Measurements from ENCODE around the gene SLC47A1.

DNA sequence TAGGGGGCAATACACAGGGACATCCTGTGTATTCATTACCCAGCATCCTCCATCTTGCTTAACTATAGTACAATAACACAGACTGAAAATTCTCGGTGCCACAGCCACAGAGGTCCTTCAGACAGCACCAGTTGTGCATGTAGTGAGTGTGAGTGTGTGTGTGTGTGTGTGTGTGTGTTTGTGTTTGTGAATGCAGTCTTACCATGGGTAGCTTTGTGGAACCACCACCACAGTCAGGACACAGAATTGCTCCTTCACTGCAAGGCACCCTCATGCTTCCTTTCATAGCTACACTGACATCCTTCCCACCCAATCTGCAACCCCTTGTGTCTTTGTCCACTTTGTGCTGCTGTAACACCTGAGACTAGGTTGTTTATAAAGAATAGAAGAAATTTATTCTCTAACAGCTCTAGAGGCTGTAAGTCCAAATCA is 25.3 kb upstream of the SLC5A10 start:
- RRBS: no CpG with 5 or more reads among the region's 1 CpG

DNA sequence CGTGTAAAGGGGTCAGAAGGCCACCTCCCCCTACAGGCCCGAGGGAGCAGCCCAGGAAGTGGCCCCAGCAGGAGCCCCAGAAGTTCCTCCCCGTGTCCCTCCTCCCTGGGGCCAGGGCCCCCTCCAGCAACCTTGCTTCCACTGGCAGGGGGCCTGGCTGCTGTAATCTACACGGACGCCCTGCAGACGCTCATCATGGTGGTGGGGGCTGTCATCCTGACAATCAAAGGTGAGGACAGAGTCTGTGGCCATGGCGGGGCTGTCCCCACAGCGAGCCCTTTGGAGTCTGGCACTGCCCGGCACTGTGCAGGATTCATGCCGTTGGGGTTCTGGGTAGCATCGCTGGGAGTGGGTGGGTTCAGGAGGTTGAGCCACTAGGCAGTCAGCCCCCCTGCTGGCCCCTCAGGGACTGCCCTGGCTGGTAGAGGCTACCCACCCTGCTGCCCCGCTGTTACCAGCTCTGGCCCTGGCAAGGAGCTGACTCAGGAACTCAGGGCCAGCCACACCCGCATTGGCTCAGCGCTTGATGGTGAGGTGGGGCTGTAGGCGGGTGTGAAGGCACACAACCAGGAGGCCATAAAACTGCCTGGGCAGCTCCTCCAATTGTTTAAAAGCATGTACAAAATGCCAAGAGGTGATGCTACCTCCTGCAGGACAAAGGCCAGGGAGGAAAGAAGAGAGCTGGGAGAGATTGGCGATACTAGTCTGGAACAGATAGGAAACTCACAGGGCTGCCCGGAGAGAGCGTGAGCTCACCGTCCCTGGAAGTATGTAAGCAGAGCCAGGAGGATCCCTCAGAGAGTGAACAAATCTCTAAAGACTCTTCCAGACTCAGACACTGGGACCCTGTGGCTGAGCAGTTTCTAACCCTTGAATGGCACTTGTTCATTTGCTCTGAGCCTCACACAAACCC is 17.5 kb downstream of the SLC5A10 start:
- RRBS: no CpG with 5 or more reads among the region's 19 CpGs

DNA sequence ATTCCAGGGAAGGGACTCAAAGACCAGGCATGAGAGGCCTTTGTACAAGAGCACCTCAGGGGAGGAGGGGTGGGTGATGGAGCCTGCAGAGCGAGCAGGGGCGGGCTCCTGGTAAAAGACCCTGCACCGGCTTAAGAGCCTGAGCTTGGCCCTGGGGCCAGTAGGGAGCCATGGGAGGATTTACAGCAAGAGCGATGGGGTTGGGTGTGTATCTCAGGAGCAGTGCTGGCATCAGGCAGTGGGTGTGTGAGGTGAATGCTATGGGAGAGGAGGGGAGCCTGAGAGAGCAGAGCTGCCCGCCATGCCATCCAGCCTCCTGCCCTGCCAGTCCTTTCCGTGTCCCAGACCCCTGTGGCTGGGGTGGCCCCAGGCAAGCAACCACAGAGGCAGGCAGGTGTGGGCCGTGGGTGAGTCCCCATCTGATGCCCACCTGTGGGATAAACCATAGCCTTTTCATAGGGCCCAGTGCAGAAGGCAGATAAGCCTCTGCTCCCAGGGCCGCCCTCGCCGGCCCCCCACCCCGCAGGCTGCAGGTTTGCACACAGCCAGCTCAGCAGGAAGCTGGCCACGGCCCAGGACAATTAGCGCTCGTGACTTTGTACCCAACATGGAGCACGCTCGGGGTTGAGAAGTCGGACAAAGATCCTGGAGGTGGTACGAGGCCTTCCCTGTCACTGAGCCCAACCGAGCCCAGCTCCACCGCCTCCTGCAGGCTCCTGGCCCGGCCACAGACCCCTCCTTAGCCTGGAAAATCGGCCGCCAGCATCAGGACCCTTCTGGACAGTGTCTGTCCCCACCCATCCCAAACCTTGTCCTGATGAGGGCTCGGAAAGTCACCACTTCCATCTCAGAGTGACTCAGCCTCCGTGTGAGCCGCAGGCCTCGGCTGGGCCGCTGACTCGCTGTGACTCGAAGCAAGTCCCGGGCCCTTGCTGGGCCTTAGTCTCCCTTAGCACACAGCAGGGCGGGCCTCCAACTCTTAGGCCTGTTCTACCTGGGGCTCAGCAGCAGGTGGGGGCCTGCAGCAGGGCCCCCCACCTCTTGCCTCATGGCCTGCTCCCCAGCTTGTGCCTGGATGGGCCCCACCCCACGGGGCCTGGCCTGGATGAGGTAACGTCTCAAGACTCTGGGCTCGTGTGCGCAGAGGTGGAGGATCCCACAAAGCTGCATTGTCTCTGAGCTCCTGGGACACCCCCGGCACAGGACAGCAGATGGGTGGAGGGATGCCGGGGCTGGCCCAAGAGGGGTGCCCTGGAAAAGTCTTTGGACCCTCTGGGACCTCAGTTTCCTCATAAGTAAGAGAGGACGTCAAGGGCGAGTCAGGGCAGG is 22.8 kb downstream of the FAM83G start:
- RRBS: no CpG with 5 or more reads among the region's 40 CpGs

DNA sequence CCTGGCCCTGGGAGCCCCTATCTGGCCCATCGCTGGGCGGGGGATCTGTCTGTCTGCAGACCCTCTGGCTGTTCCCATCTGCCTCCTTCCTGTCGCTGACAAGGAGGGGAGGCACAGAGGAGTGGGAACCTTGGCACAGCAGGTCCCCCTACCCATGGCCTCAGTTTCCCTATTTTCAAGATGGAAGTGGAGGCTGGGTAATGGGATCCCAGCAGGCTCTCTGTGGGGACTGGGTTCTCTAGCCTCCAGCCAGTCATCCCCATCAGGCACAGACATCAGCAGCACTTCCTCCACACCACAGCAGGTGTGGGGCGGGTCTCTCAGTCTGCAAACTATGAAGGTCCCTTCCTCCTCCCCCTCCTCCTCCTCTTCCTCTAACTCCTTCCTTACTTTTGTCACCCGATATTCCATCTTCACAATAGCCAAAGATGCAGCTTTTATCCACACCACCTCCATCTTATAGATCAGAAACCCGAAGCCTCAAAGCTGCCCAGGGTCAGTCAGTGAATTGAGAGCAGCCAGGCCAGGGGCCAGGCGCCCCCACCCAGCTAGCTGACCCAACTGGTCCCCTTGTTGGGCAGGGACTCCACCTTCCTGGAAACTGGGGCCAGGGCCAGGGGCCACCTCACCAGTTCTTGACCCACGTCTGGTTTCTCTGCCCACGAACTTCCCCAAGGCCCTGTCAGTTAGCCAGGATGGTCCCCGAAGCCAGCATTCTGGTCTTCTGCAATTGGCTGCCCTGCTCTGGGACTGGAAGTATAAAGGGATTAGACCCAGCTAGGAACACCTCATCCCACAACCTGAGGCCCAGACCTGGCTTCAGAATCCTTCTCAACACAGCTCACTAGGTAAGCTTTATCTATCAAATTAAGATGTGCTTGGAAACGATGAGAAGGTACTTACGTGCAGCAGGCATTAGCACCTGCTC is 2.5 kb downstream of the FAM83G start:
- RRBS: no CpG with 5 or more reads among the region's 12 CpGs

DNA sequence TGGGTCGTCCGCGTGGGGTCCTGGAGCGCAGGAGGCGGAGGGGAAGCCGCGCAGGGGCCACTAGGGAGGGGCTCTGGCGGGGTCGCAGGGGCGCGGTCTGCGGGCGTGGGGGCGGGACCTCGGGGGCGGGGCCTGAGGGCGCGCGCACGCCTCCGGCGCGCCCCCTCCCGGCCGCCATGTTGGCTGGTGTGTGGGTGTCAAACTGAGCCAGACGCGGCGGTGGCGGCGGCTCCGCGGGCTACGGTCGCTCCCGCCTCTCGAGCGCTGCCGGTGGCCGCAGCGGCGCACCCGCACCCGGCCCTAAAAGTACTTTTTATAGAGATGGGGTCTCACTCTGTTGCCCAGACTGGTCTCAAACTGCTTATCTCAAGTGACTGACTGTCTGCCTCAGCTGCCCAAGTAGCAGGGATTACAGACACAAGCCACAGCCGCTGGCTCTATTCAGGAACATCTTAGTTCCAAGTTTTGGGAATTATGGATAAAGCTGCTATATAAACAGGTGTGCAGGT is 16.3 kb upstream of the GRAPL start:
- RRBS: no CpG with 5 or more reads among the region's 44 CpGs

DNA sequence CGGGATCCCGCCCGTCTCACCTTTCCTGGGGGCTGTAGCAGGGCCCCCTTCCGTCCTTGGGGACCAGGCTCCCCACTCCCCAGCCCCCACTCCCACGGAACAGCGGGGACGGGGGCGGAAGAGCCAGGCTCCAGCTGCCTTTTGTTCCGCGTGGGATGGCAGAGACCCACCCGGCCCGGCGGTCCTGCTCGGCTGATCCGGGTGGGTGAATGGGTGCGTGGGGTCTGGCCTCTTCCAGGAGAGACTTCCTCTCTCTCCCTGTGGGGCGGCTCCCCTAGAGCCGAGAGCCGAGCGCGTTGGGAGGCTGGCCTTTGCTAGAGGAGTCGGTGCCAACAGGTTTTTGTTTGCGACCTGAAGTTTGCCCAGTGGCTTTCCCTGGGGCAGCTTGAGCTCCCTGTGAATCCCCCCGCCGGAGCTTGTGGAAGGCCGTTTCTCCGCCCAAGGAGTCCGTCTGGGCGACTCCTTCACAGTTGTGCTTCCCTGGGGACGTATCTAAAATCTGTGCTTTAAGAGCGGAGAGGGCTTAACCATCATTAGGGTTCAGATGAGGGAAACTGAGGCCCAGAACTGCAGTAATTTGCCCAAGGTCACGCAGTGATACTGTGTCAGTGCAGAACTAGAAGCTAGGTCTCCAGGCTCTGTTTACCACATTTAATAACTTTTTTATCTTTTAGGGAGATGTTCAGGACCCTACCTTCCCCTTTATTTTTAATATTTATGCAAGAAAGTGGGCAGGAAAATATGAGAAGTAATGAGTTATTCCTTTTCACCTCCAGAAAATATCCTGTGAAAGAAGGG is 1.1 kb downstream of the EPN2 start:
- RRBS: no CpG with 5 or more reads among the region's 32 CpGs

DNA sequence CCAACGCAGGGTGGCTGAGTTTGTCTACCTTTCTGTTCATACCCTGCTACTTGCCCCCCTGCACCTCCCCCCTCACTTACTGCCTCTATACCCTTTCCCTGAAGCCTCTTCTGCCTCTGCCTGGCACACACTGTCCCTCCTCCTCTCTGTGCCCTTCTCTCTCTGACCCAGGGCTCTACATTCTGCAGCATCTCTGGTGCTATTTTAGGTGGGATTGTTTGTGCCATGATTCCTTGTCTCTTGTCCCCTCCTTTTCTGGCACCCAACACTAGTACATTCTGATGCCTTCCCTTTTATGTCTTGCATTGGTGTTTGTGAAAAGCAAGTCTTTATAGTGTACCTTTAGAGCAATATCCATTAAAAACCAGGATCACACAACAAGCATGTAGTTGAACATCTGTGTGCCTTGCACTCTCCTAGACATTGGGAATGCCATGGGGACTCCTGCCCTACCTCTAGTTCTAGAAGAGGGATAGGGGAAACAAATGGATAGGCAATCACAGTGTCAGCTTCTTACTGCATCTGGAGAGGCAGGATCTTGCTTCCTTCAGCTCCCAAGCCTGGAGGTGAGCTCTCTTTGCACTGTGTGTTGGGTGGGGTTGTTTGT is 13.7 kb downstream of the EPN2 start:
- RRBS: no CpG with 5 or more reads among the region's 1 CpG

- RRBS: no CpG with 5 or more reads among the region's 5 CpGs
Measured at GRCh38 chr17:19263329-19263933, 26.3 kb downstream of the EPN2 start.

- RRBS: no CpG with 5 or more reads among the region's 3 CpGs
Measured at GRCh38 chr17:19452588-19452771, 41.4 kb downstream of the RNF112 start.

DNA sequence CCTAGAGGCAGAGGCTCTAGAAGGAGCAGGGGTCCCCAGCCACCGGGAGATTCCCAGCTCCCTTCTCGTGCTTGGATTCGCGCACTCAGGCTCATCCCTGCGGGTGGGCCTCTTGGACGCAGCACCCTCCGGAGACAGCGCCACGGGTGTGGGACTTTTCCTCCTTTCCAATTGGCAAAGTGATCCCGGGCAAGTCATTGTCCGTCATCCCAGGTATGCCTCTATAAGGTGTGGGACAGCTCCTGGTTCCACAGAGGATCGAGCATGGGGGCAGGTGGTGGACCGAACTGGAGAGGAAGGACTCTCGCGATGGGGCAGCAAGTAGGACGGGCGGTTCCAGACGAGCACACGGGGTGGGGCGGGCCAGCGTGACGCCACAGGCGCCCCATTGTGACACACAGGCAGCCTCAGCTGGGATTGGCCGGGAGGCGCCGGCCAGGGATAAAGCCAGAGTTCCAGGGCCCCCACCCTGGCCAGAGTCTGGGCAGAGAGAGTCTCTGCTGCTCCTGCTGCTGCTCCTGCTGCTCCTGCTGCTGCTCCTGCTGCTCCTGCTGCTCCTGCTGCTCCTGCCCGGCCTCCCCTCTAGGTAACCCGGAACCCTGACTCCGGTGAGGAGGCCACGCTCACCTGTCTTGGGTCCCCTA is 38.6 kb upstream of the SLC47A1 start:
- RRBS: 75% methylated on average over 6 of the region's 30 CpGs

DNA sequence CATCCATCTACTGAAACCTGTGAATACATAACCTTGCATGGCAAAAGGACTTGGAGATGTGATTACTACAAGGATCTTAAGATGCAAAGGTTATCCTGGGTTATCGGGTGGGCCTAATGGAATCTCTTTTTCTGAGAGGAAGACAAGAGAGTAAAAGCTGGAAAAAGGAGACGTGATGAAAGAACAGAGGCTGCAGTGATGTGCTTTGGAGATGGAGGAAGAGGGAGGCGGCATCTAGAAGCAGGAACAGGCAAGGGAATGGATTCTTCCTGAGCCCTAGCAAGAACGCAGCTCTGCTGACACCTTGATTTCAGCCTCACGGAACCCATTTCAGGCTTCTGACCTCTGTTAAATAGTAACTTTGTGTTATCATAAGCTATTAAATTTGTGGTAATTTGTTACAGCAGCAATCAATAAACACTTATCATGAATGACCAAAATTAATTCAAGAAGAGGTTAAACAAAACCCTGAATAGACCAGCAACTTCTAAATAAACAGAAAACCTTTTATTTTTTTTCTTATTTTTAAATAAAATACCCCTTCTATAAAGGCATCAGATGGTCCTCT is 4.2 kb upstream of the SLC47A1 start:
- RRBS: no CpG with 5 or more reads among the region's 5 CpGs

DNA sequence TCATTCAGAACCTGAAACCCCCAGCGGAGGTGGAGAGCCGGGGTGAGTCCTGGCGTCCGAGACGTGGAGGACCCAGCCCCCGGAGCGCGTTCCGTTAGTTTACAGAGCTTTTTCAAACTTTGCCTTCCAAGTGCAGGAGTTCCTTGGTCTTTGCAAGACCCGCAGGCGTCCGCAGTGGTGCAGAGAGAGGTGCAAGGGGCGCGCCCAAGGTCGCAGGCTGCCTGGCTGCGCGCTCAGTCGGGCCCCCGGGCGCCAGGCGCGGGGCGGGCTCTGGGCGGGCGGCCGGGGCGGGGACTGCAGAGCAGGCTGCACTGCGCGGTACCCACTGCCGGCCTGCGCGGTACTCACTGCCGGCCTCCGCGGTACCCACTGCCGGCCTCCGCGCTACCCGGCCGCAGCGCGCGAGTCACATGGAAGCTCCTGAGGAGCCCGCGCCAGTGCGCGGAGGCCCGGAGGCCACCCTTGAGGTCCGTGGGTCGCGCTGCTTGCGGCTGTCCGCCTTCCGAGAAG is at the start of gene SLC47A1:
Gene SLC47A1 (plus strand): TSS at position 325 of the 510 bp plus-strand sequence.
- RRBS: 45% methylated on average over 22 of the region's 54 CpGs

DNA sequence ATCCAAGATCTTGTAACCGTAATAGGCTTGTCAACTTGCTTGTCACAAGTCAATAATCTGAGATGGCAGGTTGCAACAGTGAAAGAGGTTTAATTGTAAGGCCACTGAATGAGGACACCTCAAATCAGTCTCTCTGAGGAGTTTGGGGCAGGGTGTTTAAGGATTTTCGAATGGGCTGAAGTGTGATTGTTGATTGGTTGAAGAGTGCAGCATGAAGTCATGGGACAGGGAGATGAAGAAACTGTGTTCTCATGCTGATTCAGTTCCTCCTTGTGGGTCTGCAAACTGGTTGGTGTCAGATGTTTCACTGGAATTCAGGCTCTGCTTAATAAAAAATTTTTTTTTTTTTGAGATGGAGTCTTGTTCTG is 11.2 kb downstream of the SLC47A1 start:
- RRBS: no CpG with 5 or more reads among the region's 2 CpGs

DNA sequence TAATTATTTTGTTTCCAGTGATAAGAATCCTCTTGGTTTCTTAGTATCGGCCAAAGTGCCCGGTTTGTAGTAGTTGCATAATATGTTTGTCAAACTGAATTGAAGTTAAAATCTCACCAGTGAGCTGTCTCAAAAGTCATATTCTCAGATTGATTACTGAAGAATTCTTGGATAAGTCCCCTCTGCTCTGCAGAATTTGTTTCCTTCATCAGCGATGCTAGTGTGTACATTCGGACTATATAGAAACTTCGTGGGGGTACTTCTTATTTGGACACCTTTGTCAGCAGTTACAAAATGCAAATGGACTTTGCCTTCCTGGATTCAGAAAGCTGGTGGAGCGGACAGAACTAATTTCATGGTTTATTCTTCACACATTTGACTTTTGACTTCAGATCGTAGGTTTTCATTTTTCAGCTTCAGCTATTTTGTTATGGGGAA is 28.2 kb downstream of the SLC47A1 start:
- RRBS: no CpG with 5 or more reads among the region's 7 CpGs

- RRBS: no CpG with 5 or more reads among the region's 8 CpGs
Measured at GRCh38 chr17:19578488-19579289, 45.0 kb downstream of the SLC47A1 start.

DNA sequence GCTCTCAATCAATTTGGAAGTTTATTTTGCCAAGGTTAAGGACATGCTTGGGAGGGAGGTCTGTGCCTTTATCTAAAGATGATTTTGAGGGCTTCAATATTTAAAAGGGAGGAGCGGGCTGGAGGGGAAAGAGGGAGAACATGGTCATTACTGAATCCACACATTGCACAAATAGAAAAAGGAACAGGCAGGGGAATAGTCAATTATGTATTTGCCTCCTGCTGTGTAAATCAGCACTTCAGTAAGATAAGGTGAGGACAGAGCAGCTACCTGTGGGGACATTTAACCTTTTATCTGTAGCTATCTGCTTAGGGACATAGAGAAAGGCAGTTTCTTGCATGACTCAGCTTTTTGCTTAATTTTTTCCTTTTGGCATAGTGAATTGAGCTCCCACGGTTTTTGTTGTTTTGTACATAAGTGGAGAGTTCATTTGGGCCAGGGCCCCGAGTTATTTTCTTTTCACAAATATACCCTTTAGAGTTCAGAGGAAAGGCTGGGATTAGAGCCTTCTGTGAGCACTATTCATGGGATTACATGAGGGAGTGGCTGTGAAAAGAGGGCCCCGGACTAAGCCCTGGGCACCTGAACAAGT is 1.2 kb upstream of the ALDH3A2 start:
- RRBS: 70% methylated on average over 1 of the region's 4 CpGs

DNA sequence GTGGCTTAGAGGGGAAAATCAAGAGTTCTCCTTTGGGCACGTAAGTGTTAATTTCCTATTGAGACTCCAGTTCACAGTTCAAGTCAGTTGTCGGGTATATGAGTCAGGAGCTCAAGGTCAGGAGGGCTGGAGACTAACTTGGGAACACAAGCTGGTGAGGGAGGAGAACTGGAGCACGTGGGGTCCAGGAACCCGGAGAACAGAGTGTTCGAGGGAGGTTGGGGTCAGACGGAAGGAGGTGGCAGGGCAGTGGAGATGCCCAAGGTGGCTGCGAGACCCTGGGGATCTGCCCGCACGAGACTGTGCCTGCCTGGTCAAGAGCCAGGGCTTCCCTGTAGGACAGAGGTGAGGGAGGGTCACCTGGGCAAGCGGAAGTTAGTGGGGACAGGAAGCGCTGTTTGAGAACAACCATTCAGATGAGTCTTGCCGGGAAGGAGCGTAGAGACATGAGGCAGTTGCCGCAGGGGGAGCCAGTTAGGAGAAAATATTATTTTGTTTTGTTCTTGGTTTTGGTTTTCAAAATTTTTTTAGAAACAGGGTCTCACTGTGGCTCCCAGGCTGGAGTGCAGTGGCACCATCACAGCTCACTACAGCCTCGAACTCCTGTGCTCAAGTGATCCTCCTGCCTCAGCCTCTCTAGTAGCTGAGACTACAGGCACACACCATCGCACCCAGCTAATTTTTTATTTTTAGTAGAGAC is 11.9 kb downstream of the ALDH3A1 start:
- RRBS: no CpG with 5 or more reads among the region's 16 CpGs

DNA sequence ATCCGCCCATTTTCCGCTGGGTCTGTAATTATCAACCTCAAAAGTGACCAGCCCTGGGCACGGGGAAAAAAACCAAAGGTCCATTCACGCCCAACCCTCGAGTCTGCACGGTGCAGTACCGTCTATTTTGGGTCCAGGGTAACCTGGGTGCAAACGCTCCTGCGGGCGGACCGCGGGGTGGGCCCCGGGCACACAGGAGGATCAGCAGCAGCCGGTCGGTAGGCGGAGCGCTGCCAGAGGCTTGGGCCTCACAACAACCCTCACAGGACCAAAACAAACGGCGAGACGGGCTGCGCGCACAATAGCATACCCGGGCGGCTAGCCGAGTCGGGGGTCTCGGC is 859 bp downstream of the ULK2 start:
- RRBS: 80% methylated on average over 5 of the region's 27 CpGs

DNA sequence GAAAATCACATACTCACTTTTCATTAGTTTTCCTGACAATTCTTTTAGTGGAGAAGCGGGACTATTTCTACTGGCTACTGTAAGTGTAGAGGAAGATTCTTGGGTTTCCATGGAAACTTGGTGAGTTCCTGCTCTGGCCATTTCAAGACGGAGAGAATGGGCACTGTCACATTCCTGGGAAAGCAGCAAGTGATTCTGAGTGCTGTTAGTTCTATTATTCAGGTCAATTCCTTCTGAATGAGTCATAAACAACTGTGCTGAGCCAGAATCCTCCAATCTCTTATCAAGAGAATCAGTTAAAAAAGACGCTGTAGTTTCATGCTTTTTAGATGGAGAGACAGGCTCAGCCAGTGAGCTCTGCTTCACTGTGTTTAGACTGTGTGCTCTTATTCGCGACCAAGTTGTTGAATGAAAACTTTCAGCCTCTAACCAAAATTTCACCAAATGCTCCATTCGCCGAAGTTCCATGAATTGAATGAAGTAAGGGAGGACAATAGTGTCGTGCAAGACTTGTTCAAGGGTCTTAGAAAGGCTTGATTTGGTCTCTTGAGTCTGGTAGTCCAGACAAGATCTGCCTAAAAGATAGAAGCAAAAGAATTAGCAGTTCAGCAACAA is 19.5 kb downstream of the AKAP10 start:
- RRBS: no CpG with 5 or more reads among the region's 8 CpGs

- RRBS: no CpG with 5 or more reads among the region's 3 CpGs
Measured at GRCh38 chr17:19966253-19967015, 11.2 kb downstream of the AKAP10 start.

All from Jurkat, Clone E6-1 (cell line).